GM12878 (cell line): ENCODE data around the gene TOP1.

GRCh38 chr20:38601057-38601514 is 20.1 kb downstream of the ADIG start:
- RAMPAGE, long total RNA = no peak
- RRBS, 2 experiments = no CpG with 5 or more reads among the region's 7 CpGs
CAGE:
- cytosol, long polyA minus RNA = no peak
- cytosol, long polyA plus RNA = no peak
- long polyA plus RNA = no peak
- nucleolus, long total RNA = no peak
- nucleus, long polyA plus RNA = no peak
- nucleus, long total RNA = no peak

GRCh38 chr20:38806777-38807740 is 1.6 kb downstream of the PPP1R16B start:
- RAMPAGE, long total RNA = no peak
- RRBS, 2 experiments = no CpG with 5 or more reads among the region's 37 CpGs
CAGE:
- cytosol, long polyA minus RNA = no peak
- cytosol, long polyA plus RNA = no peak
- long polyA plus RNA = no peak
- nucleolus, long total RNA = no peak
- nucleus, long polyA plus RNA = no peak
- nucleus, long total RNA = no peak

GRCh38 chr20:38859097-38859461 is 53.6 kb downstream of the PPP1R16B start:
- RAMPAGE, long total RNA = no peak
- RRBS, 2 experiments = no CpG with 5 or more reads among the region's 7 CpGs
CAGE:
- cytosol, long polyA minus RNA = no peak
- cytosol, long polyA plus RNA = no peak
- long polyA plus RNA = no peak
- nucleolus, long total RNA = no peak
- nucleus, long polyA plus RNA = no peak
- nucleus, long total RNA = no peak

DNA sequence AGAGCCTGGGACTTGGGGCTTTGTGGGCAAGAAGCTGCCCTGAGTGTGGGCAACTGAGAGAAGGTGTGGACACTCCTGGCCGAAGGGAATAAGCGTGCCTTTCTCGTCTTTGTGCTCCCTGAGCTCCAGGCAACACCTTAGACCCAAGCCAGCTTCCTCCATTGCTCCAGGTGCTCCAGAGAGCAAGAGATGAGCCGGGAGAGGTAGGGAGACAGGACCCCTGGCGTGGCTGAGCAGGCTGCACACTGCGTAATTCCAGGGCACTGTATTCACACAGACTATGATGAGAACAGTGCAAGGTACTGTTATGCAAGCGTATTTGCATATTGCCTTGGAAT is 42.3 kb upstream of the FAM83D start:
- RAMPAGE, long total RNA = no peak
- RRBS, 2 experiments = no CpG with 5 or more reads among the region's 7 CpGs
CAGE:
- cytosol, long polyA minus RNA = no peak
- cytosol, long polyA plus RNA = no peak
- long polyA plus RNA = no peak
- nucleolus, long total RNA = no peak
- nucleus, long polyA plus RNA = no peak
- nucleus, long total RNA = no peak

DNA sequence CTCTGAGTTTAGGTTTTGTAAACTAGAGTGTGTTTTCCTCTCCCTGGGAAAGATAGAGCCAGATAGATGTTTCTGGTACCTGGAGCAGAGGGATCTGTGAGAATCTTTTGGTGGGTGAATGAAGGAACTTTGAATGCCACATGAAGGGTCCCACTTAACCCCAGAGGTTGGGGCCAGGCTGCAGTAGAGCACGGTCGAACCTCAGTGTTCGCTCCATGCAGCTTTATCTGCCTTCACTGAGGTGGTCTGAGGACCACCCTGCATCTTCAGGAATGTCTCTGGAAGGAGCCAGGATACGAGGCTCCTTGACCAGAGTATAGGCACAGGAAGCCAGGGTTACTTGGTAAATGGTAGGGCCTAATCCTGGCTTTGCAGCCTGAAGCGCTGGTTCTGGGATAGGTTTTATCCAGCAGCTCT is 5.2 kb downstream of the FAM83D start:
- RAMPAGE, long total RNA = no peak
- RRBS, 2 experiments = no CpG with 5 or more reads among the region's 5 CpGs
CAGE:
- cytosol, long polyA minus RNA = no peak
- cytosol, long polyA plus RNA = no peak
- long polyA plus RNA = no peak
- nucleolus, long total RNA = no peak
- nucleus, long polyA plus RNA = no peak
- nucleus, long total RNA = no peak

- RAMPAGE, long total RNA = no peak
- RRBS, 2 experiments = no CpG with 5 or more reads among the region's 1 CpG
CAGE:
- cytosol, long polyA minus RNA = no peak
- cytosol, long polyA plus RNA = no peak
- long polyA plus RNA = no peak
- nucleolus, long total RNA = no peak
- nucleus, long polyA plus RNA = no peak
- nucleus, long total RNA = no peak
These were observed 8.2 kb downstream of the DHX35 start for GRCh38 chr20:38970436-38970586.

DNA sequence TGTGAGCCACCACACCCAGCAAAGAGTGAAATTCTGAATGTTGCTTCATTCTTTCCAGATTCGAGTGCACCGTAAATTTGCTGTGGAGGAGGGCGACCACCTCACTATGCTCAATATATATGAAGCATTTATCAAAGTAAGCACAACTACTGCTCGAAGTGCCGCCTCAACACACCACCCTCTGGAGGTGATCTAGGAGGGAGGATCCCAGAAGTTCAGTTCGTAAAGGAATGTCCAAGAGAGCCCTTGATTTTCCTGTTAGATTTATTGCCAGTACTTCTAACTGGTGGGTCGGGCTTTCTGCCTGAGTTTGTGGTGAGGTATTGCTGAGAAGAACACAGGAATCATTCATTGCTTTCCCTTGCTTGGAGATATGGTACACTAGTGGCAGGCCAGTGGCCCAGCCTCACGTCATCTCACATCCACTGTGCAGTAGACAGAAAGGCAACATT is 61.5 kb downstream of the DHX35 start:
- RAMPAGE, long total RNA = no peak
- RRBS, 2 experiments = no CpG with 5 or more reads among the region's 8 CpGs
CAGE:
- cytosol, long polyA minus RNA = no peak
- cytosol, long polyA plus RNA = no peak
- long polyA plus RNA = no peak
- nucleolus, long total RNA = no peak
- nucleus, long polyA plus RNA = no peak
- nucleus, long total RNA = no peak

DNA sequence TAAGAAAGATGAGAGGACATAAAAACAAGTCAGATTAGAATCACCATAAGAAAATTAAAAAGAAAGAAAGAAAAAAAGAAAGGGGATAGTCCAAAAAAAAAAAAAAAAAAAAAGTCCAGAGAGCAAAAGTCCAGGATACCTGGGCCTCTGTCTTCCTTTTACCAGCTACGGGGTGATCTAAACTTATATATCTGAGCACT is 795.2 kb downstream of the DHX35 start:
- RAMPAGE, long total RNA = no peak
- RRBS, 2 experiments = no CpG with 5 or more reads among the region's 1 CpG
CAGE:
- cytosol, long polyA minus RNA = no peak
- cytosol, long polyA plus RNA = no peak
- long polyA plus RNA = no peak
- nucleolus, long total RNA = no peak
- nucleus, long polyA plus RNA = no peak
- nucleus, long total RNA = no peak

DNA sequence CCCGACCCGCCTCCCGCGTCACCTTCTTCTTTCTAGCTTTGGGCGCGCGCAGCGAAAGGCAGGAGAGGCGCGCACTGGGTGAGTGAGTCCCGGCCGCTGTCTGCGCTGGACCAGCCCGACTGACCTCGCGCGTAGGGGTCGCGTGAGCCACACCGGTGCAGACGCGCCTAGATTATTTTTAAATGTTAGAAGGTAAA is 1.6 kb upstream of the MAFB start:
- RAMPAGE, long total RNA = no peak
- RRBS, 2 experiments = 5 to 12% methylated on average over 16 of the region's 22 CpGs
CAGE:
- cytosol, long polyA minus RNA = no peak
- cytosol, long polyA plus RNA = no peak
- long polyA plus RNA = no peak
- nucleolus, long total RNA = no peak
- nucleus, long polyA plus RNA = no peak
- nucleus, long total RNA = no peak

- RAMPAGE, long total RNA = no peak
- RRBS, 2 experiments = no CpG with 5 or more reads among the region's 41 CpGs
CAGE:
- cytosol, long polyA minus RNA = no peak
- cytosol, long polyA plus RNA = no peak
- long polyA plus RNA = no peak
- nucleolus, long total RNA = no peak
- nucleus, long polyA plus RNA = no peak
- nucleus, long total RNA = no peak
These were observed 2.6 kb upstream of the MAFB start for GRCh38 chr20:40691418-40692302.

GRCh38 chr20:41011274-41012224 is 17.1 kb upstream of the TOP1 start:
- RAMPAGE, long total RNA = no peak
- RRBS, 2 experiments = no CpG with 5 or more reads among the region's 8 CpGs
CAGE:
- cytosol, long polyA minus RNA = no peak
- cytosol, long polyA plus RNA = no peak
- long polyA plus RNA = no peak
- nucleolus, long total RNA = no peak
- nucleus, long polyA plus RNA = no peak
- nucleus, long total RNA = no peak

- RAMPAGE, long total RNA = start-site peak on the plus strand at chr20:41028842-41028886, 495 and 1,129 reads in 2 replicates
- RRBS, 2 experiments = under 1 to 1% methylated on average over 28 to 33 of the region's 101 CpGs
CAGE:
- cytosol, long polyA minus RNA = start-site peak on the plus strand at chr20:41028817-41028850, 4,750 reads
- cytosol, long polyA plus RNA = start-site peak on the plus strand at chr20:41028812-41028885, 84 and 1,458 reads in 2 replicates; start-site peak on the plus strand at chr20:41028994-41029077, 173 and 261 reads in 2 replicates
- long polyA plus RNA = start-site peak on the plus strand at chr20:41028817-41028898, 139 and 2,506 reads in 2 replicates; start-site peak on the plus strand at chr20:41028994-41029077, 407 and 453 reads in 2 replicates
- nucleolus, long total RNA = no peak
- nucleus, long polyA plus RNA = start-site peak on the plus strand at chr20:41028813-41028881, 1,660 and 1,278 reads in 2 replicates; start-site peak on the plus strand at chr20:41029030-41029079, 84 and 96 reads in 2 replicates
- nucleus, long total RNA = no peak
These were observed at the start of gene TOP1 for GRCh38 chr20:41028177-41029233. Gene TOP1, plus strand, starts transcription at chr20:41028822.

DNA sequence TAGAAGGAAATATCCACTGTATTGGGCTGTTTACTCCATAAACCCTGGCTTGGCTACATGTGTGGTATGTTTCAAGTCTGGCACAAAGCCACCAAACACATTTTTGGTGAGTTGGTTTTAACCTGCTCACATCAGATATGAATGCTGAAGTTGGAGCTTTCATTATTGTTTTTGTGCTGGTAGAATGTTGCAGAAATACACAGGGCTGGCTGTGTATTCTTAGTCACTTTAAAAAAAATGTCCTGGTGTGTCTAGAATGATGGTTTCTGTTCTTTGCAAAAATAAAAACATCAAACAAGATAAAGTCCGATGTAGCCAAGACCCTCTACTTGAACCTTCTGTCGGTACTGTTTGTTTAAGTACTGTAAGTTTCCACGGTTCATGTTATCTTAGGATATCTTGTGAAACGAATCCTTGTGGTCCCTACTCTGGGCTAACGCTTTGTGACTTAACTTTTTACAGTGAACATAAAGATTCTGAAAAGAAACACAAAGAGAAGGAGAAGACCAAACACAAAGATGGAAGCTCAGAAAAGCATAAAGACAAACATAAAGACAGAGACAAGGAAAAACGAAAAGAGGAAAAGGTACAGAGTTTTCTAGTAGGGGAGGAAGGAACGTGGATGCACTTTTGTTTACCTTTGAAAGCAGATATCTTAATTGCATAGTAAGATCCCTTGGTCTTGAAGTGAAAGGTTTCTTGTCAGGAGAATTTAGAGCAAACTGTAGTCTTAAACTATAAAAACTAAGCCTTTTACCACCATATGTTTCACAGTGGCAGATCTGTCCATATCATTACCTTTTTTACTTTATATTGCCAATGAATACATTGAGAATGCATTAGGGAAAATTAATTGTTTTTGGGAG is 47.3 kb downstream of the TOP1 start:
- RAMPAGE, long total RNA = no peak
- RRBS, 2 experiments = no CpG with 5 or more reads among the region's 7 CpGs
CAGE:
- cytosol, long polyA minus RNA = no peak
- cytosol, long polyA plus RNA = no peak
- long polyA plus RNA = no peak
- nucleolus, long total RNA = no peak
- nucleus, long polyA plus RNA = no peak
- nucleus, long total RNA = no peak

DNA sequence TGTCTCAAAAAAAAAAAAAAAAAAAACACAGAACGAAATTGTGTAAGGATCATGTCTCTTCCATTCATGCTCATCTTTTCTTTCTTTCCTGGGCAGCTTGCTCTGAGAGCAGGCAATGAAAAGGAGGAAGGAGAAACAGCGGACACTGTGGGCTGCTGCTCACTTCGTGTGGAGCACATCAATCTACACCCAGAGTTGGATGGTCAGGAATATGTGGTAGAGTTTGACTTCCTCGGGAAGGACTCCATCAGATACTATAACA is 23.5 kb upstream of the PLCG1 start:
- RAMPAGE, long total RNA = no peak
- RRBS, 2 experiments = no CpG with 5 or more reads among the region's 4 CpGs
CAGE:
- cytosol, long polyA minus RNA = no peak
- cytosol, long polyA plus RNA = no peak
- long polyA plus RNA = no peak
- nucleolus, long total RNA = no peak
- nucleus, long polyA plus RNA = no peak
- nucleus, long total RNA = no peak

DNA sequence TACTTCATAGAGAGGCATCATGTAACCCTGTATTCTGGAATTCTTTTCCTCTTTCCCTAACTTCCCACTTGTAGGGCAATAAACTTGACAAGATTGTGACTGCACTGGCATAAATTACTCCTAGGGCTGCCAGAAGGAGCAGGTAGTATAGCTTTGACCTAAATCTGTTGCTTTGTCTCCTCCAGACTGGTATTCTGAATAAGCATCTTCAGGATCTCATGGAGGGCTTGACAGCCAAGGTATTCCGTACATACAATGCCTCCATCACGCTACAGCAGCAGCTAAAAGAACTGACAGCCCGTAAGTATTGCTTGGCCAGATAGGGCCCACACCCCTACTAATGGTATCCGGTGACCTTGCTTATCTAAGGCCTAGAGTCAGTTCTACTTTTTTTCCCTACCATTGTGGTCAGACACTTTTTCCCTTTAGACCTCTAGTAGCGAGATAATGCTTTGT is 21.2 kb upstream of the PLCG1 start:
- RAMPAGE, long total RNA = no peak
- RRBS, 2 experiments = no CpG with 5 or more reads among the region's 5 CpGs
CAGE:
- cytosol, long polyA minus RNA = no peak
- cytosol, long polyA plus RNA = no peak
- long polyA plus RNA = no peak
- nucleolus, long total RNA = no peak
- nucleus, long polyA plus RNA = no peak
- nucleus, long total RNA = no peak

DNA sequence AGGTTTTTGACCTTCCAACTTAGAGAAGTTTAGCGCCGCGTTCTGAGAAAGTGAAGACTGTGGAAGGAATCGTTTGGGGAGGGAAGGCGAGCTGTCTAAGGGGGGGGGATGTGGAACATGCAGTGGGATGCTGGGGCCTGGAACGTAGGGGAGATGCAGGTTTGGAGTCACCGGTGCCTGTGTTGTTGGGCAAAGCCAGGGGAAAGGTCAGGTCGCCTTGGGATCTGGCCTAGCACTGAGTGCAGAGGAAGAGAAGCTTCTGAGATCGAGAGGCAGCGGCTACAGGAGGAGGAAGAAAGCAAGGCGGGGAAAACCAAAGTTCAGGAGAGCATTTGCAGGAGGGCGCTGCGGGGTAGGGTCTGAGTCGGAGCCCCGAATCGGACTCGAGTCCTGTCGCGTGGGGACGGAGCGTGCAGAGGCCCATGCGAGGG is 1.1 kb upstream of the PLCG1 start:
- RAMPAGE, long total RNA = no peak
- RRBS, 2 experiments = no CpG with 5 or more reads among the region's 22 CpGs
CAGE:
- cytosol, long polyA minus RNA = no peak
- cytosol, long polyA plus RNA = no peak
- long polyA plus RNA = no peak
- nucleolus, long total RNA = no peak
- nucleus, long polyA plus RNA = no peak
- nucleus, long total RNA = no peak

DNA sequence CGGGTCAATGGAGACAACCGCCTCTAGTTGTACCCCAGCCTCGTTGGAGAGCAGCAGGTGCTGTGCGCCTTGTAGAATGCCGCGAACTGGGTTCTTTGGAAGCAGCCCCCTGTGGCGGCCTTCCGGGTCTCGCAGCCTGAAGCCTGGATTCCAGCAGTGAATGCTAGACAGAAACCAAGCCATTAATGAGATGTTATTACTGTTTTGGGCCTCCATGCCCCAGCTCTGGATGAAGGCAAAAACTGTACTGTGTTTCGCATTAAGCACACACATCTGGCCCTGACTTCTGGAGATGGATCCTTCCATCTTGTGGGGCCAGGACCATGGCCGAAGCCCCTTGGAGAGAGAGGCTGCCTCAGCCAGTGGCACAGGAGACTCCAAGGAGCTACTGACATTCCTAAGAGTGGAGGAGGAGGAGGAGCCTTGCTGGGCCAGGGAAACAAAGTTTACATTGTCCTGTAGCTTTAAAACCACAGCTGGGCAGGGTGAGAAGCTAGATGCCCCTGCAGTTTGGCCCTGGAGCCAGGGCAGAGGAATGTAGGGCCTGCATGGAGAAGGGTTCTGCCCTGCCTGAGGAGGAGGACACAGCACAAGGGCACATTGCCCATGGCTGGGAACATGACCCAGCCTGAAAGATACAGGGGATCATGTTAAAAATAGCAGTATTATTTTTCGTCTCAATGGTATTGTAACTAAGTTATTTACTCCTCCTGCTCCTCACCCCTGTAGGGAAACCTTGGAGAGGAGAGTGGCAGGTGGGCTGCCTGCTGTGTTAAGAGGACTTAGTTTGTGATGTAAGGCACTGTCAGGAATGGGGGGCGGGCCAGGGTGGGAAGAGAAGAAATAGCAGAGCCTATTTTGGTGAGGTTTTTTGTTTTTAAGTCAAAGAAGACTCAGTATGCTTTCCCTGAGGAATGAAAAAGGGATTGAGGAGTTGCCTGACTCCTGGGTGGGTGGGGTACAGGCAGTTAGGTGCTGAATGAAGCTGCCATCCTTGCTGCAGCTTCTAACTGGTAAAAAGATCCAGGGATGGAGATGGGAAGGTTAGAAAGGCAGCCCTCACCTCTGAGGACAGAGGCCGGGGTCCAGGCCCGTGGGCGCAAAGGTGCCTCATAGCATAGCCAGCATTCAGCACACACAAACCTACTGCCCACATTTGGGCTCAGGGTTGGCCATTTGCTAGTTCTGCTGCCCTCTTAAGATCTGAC is 37.5 kb downstream of the PLCG1 start:
- RAMPAGE, long total RNA = no peak
- RRBS, 2 experiments = no CpG with 5 or more reads among the region's 16 CpGs
CAGE:
- cytosol, long polyA minus RNA = no peak
- cytosol, long polyA plus RNA = start-site peak on the plus strand centred at position 1,102 of the sequence, 13 bp wide, 47 and 62 reads in 2 replicates
- long polyA plus RNA = start-site peak on the plus strand centred at position 586 of the sequence, 125 bp wide, 51 and 49 reads in 2 replicates; start-site peak on the plus strand centred at position 834 of the sequence, 10 bp wide, 186 and 454 reads in 2 replicates; start-site peak on the plus strand centred at position 958 of the sequence, 8 bp wide, 27 and 28 reads in 2 replicates; start-site peak on the plus strand centred at position 1,103 of the sequence, 12 bp wide, 76 and 99 reads in 2 replicates
- nucleolus, long total RNA = no peak
- nucleus, long polyA plus RNA = start-site peak on the plus strand centred at position 839 of the sequence, 27 bp wide, 1,178 and 505 reads in 2 replicates; start-site peak on the plus strand centred at position 1,030 of the sequence, 157 bp wide, 199 and 255 reads in 2 replicates
- nucleus, long total RNA = no peak

DNA sequence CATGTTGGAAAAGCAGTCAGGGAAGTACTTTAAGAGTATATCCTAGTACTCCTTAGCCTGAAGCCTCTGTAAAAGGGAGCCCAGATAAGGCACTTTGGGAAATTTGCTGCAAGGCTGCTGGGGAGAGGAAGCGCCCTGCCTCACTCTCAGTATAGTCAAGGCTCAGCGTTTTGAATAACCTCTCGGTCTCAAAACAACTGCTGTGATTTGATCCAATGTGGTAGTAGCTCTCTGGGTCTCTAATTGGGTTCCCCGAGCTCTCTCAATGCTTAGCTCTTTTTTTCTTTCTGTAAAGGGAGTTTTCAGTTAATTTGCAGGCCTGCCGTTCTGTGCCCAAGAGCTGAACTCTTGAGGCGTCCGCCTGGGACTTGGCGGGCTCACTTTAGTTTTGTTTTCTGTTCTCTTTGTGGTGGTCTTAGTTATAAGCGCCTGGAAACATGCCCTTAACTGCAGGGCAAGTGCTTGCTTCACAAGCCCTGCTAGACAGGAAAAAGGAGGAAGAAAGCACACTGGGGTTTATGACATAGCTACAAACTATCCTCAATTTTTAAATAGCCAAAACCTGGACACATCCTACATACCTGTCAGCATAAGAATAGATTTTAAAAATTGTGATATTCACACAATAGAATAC is 41.1 kb downstream of the ZHX3 start:
- RAMPAGE, long total RNA = no peak
- RRBS, 2 experiments = no CpG with 5 or more reads among the region's 9 CpGs
CAGE:
- cytosol, long polyA minus RNA = no peak
- cytosol, long polyA plus RNA = no peak
- long polyA plus RNA = no peak
- nucleolus, long total RNA = no peak
- nucleus, long polyA plus RNA = no peak
- nucleus, long total RNA = no peak

DNA sequence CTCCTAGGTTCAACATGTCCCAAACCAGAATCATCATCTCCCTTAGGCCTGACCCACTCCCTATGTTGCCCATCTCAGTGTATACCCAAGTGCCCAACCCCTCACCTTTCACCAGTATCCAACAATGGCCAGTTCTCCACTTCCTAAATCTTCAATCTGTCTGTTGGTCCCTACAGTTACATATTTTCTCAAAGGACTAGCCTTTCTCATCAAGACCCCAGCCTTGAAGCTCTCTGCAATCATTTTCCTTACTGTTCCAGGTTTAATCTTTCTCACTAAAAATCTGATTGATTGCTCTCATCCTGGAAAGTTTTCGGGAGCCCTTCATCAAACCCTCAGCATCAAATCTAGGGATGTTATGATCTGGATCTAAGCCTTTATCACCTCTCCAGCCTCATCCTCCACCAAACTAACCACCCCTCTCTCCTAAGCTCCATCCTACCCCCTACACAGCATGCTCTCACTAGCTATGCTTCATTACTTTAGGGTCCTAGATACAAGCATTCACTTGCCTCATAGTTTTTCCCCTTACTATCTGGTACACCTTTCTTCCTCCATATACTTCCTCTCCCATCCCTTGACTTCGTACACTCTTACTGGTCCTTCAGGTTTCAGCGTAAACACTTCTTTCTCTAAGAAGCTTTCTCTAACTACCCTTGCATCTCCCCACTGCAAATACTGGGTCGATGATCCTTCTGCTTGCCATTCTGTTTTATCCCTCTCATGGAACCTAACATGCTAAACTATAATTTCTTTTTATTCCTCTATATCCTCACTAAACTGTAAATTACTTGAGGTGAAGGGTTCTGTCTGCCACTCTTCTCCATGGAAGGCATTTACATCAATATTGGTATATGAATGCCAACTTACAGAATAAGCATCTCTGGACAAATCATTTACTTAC is 32.9 kb downstream of the ZHX3 start:
- RAMPAGE, long total RNA = no peak
- RRBS, 2 experiments = no CpG with 5 or more reads among the region's 4 CpGs
CAGE:
- cytosol, long polyA minus RNA = no peak
- cytosol, long polyA plus RNA = no peak
- long polyA plus RNA = no peak
- nucleolus, long total RNA = no peak
- nucleus, long polyA plus RNA = no peak
- nucleus, long total RNA = no peak

DNA sequence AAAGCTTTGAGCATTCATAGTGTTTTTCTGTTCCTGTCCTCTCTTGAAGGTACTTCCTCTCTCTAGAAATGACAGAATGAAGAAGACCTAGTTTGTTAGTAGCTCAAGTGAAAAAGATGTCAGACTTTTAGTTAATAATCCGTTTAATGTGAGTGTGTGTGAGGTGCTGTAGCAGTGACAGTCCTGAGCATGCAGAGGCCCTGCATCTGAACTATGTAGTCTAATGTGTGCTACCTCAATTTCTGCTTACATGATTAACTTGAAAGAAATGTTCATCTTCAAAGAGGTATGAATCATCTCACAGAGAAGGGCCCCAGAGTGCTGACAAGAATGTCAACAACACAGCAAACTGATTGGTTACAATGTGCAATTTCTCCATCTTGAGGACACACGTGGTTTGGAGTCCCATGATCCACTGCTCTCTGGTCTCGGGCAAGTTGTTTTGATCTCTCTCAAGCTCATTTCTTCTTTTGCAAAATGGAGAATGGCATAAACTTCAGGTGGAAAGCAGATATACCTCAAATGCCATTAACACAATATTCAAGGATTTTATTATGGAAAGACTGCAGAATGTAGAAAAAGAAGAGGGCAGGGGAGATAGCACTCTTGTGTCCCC is 61.7 kb upstream of the EMILIN3 start:
- RAMPAGE, long total RNA = no peak
- RRBS, 2 experiments = no CpG with 5 or more reads among the region's 3 CpGs
CAGE:
- cytosol, long polyA minus RNA = no peak
- cytosol, long polyA plus RNA = no peak
- long polyA plus RNA = no peak
- nucleolus, long total RNA = no peak
- nucleus, long polyA plus RNA = no peak
- nucleus, long total RNA = no peak